Measurements from ENCODE around the gene CBR1.

DNA sequence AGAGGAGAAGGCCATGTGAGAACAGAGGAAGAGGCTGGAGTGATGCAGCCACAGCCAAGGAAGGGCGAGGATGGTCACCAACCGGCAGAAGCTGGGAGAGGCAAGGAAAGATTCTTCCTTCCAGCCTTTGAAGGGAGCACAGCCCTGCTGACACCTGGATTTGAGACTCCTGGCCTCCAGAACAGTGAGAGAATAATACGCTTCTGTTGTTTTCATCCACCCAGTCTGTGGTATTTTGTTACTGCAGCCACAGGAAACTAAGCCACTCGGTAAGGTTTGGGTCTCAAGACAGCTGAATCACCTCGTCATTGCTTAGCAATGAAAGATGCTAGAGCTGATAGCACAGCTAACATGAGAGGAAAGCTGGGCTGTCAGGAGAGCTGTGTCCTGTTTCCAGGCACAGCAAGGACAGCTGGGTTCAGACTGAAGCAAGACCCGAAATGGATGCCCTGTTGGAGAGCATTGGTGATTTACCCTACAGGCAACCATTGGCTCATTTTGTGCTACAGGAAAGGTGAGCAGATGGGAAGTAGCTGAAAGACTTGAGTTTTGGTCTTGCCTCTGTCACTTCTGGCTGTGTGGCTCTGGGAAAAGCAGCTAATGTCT, 57.8 kb downstream of the CLIC6 start:
- PRO-cap: no peak

- PRO-cap: no peak
These were observed 102.8 kb downstream of the CLIC6 start for GRCh38 chr21:34771469-34772175.

- PRO-cap: no peak
These were observed 148.4 kb downstream of the CLIC6 start for GRCh38 chr21:34817049-34817817.

GRCh38 chr21:34819569-34820375, 151.0 kb downstream of the CLIC6 start:
- PRO-cap: no peak

DNA sequence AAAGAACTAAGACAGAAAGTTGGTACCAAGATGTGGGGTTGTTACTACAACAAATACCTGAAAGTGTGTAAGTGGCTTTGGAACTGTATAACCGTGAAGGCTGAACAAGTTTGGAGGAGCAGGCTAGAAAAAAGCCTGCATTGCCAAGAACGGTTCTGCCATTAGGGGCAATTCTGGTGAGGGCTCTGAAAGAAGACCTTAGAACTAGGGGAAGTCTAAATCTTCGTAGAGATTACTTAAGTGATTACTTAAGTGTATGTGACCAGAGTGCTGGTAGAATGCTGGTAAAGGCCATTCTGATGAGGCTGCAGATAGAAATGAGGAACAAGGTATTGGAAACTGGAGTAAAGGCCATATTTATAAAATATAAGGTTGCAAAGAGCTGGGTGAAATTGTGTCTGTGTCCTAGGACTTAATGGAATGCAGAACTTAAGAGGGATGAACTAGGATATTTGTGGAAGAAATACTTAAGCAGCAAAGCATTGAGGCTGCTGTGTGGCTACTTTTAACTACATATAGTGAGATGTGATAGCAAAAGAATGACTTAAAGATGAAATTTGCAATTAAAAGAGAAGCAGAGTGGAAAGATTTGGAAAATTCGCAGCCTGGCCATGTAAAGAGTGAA, 158.1 kb downstream of the CLIC6 start:
- PRO-cap: no peak

- PRO-cap: no peak
These were observed 174.8 kb downstream of the CLIC6 start for GRCh38 chr21:34843478-34844146.

- PRO-cap: no peak
These were observed 187.5 kb downstream of the RUNX1 start for GRCh38 chr21:34861366-34862162.

DNA sequence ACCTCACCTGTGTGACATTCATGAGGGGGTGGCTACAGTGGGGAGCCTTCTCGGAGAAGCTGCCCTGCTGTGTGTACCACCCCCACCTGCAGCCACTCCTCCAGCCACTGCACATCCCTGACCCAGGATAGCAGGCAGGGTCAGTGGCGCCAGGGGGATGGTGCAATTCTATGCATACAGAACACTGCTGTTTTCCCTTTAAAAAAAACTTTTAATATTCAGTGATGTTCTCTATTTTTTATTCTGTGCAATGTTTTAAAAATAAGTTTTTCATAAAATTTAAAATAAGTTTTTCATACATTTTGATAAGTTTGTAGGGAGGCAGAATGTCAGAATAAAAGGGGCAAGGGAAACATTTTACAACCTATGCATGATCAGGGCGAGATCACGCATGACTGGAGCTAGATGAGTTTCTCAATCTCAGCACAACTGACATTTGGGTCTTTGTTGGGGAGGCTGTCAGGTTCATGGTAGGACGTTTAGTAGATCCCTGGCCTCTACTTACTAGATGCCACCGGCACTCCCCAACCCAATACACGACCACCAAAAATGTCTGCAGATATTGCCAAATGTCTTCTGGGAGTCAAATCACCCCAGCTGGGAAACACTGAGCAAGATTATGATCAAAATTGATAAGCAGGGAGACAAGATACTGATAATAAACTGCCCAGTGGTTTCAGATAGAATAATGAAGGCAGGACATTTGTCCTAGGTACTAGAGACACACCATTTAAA, 176.6 kb downstream of the RUNX1 start:
- PRO-cap: no peak

- PRO-cap: no peak
These were observed 81.4 kb downstream of the RUNX1 start for GRCh38 chr21:34967522-34968203.

GRCh38 chr21:35019350-35019930, 29.7 kb downstream of the RUNX1 start:
- PRO-cap: bidirectional peak, plus-strand start at chr21:35019823, minus-strand start at chr21:35019654

DNA sequence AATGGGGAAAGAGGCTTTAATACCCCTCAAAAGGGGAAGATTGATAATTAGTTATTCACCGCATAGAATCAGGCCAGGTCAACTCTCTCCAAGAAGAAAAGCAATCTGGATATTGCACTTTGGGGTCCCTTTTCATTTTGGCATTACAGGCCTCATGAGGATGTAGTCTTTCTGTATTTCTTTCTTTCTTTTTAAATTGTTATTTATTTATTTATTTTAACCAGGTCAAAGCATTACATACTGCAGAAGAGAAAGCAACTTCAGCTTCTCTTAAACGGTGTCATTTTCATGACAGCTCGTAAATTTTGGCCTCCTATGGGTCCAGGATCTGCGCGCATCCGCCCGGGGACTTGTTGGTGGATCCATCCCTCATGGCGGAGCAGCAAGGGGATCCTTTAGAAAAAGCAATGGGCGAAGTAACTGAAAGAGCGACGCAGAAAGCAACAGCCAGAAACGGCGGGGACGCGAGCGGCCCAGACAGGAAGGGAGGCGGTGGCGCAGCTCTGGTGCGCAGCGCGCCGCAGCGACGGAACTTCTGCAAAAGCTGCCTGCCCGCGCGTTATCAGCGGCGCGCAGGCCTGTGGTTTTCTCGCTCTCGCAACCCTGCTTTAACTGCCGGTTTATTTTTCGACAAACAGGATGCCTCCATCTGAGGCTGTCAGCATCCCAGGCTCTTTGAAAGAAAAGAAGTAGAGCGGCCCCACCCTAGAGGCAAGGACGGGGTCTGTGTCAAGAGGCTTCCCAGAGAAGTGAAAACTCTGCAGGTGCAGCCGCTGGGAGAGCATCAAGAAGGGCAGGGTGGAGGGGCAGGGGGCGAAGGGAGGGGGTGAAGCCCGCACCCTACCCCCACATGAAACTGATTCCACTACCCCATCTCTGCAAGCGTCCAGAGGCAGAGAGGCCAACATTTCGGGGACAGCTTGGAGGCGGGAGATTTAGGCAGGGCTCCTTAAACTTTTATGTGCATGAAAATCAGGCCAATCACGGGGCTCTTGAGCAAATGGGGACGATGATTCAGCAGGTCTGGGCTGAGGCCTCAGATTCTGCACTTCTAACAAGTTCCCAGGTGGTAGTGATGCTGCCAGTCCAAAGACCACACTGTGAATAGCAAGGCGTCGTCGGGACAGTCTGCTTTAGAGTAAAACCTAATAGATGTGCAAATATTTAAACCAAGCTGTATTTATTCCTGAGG, 22.4 kb downstream of the RUNX1 start:
- PRO-cap: unidirectional peak, minus-strand start at position 537 of the sequence

- PRO-cap: no peak
These were observed 140.3 kb upstream of the RUNX1 start for GRCh38 chr21:35189249-35189867.

DNA sequence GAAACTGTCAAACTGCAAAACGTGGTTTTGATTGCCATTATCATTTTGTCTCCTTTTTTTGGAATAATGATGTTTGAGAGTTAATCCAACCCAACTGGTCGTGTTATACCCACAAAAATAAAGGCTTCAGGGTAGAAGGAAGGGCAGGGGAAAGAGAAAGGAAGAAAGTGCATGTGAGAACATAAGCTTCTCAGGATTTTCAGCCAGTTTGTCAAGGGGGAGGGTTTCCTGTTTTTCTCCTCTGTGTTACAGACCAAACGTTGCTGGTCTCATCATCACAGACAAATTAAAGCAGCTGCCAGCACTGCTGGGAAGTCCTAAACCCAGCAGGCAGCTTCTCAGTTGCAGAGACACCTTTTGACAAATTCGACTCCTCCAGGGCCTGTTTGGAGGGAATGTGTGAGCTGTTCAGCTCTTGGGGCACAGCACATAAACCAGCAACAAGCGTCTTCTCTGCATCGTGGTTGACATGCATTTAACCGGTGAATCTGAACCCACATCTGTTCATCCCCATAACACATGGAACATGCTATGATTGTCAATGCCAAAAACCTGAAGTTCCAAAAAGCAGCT, 454.5 kb upstream of the RUNX1 start:
- PRO-cap: no peak

DNA sequence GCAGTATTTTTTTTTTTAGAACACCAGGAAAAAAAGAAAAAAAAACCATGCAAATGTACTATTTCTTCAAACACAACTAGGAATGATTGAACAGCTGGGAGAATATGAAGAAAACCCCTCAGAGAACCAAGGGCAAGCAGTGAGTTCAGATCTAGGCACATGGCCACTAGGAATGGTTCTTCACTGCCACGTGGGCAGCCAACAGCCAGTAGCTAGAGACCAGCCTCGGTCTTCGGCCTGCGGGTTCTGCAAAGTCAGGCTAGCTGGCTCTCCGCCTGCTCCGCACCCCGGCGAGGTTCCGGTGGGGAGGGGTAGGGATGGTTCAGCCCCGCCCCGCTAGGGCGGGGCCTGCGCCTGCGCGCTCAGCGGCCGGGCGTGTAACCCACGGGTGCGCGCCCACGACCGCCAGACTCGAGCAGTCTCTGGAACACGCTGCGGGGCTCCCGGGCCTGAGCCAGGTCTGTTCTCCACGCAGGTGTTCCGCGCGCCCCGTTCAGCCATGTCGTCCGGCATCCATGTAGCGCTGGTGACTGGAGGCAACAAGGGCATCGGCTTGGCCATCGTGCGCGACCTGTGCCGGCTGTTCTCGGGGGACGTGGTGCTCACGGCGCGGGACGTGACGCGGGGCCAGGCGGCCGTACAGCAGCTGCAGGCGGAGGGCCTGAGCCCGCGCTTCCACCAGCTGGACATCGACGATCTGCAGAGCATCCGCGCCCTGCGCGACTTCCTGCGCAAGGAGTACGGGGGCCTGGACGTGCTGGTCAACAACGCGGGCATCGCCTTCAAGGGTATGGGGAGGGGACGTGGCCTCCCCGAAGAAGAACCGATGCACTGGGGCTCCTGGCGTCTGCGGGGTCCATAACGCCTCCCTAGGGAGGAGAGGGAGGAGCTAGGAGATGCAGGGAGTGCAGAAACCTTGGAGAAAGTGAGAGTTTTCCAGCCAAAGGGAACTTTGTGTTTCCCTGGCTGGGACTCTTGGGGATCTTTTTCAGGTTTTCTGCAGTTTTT, at the start of gene CBR1:
CBR1 (plus strand) TSS at position 408 of the 1,008 bp plus-strand sequence.
- PRO-cap: bidirectional peak, plus-strand start at position 408 of the sequence, minus-strand start at position 248 of the sequence; bidirectional peak, plus-strand start at position 689 of the sequence, minus-strand start at position 699 of the sequence

GRCh38 chr21:36072387-36072780, 2.6 kb downstream of the CBR1 start:
- PRO-cap: unidirectional peak, plus-strand start at chr21:36072684

GRCh38 chr21:36150165-36151059, 6.2 kb upstream of the DOP1B start:
- PRO-cap: no peak

GRCh38 chr21:36164377-36164871, 7.8 kb downstream of the DOP1B start:
- PRO-cap: no peak

DNA sequence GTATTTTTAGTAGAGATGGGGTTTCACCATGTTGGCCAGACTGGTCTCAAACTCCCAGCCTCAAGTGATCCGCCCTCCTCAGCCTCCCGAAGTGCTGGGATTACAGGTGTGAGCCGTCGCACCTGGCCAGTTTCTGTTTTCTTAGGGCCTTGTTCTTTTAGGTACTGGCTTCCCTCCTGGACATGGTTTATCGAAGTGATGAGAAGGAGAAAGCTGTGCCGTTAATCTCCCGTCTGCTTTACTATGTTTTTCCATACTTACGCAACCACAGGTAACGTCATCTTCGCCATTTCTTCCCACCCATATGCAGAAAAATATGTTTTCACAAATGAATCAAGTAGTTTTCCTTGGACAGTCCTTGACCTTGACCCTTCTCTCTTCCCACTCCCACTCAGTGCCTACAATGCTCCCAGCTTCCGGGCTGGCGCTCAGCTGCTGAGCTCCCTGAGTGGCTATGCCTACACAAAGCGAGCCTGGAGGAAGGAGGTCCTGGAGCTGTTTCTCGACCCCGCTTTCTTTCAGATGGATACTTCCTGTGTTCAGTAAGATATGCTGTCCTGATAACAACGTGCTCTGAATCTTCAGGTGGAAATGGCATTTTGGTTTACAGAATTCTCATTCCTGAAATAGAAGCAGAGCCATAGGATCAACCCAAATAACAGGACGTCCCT, 42.0 kb upstream of the MORC3 start:
- PRO-cap: no peak

GRCh38 chr21:36422201-36422819, 37.1 kb downstream of the CHAF1B start:
- PRO-cap: no peak

GRCh38 chr21:36499492-36500413, 19.8 kb upstream of the CLDN14 start:
- PRO-cap: no peak

Measured in ileum (tissue), 1 donor.